Bronchial epithelial cell (primary cell): Measurements from ENCODE around the genes SDHAF2 and MYRF.

GRCh38 chr11:61153158-61153638 is 8.0 kb downstream of the VPS37C start:
- RRBS, 2 experiments, result no CpG with 5 or more reads among the region's 6 CpGs

DNA sequence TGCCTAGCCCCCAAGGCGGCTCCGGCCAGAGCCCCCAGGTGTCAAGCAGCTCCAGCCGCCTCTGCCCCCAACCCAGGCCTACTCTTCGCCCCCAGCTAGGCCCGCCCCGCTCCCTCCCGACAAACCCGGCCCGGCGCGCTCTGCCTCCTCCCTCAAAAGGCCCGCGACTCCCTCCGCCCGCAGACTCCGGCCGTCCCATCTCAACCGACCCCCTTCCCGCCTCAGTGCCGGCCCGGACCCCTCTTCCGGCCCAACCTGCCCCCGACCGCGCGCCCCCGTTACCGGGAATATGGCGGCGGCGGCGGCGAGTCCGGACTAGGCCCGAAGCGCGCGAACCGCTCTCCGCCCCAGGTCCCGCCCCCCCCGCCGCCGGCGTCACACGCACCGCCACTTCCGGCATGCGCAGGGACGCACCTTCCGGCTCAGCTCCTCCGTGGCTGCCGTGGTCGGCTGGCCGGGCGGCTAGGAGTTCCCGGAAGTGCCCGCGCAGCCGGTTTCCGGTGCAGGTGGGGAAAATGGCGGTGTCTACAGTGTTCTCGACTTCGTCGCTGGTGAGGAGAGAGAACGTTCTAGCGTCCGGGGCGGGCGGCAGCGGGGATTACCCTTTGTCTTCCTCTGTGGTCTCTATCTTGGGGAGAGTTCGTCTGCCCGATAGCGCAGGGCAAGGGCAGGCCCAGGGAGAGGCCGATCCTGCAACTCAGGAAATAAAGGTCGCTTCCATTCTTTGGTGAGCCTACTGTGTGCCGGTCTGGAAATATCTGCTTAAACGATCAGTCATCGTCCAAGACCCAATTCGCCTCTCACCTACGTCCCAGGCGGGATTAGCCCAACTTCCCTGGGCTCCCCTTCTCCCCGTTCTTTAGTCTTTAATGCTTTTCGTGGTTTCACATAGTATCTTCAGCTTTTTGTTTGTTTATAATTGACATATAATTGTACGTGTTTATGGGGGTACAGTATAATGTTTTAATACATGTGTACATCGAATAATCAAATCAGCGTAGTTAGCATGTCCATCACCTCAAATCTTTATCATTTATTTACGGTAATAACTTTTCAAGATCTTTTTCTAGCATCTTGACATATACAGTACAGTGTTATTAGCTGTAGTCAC is at the start of gene SDHAF2:
Gene SDHAF2, plus strand, starts transcription at position 493 of the 1,111 bp plus-strand sequence.
- RRBS, 2 experiments, result under 1 to 2% methylated on average over 29 to 34 of the region's 88 CpGs

- RRBS, 2 experiments, result no CpG with 5 or more reads among the region's 11 CpGs
Observed at GRCh38 chr11:61447969-61448444, 18.1 kb downstream of the SDHAF2 start.

- RRBS, 2 experiments, result no CpG with 5 or more reads among the region's 10 CpGs
Observed at GRCh38 chr11:61489931-61490788, 9.2 kb downstream of the PPP1R32 start.

GRCh38 chr11:61532635-61533141 is 24.1 kb downstream of the LRRC10B start:
- RRBS, 2 experiments, result no CpG with 5 or more reads among the region's 15 CpGs

DNA sequence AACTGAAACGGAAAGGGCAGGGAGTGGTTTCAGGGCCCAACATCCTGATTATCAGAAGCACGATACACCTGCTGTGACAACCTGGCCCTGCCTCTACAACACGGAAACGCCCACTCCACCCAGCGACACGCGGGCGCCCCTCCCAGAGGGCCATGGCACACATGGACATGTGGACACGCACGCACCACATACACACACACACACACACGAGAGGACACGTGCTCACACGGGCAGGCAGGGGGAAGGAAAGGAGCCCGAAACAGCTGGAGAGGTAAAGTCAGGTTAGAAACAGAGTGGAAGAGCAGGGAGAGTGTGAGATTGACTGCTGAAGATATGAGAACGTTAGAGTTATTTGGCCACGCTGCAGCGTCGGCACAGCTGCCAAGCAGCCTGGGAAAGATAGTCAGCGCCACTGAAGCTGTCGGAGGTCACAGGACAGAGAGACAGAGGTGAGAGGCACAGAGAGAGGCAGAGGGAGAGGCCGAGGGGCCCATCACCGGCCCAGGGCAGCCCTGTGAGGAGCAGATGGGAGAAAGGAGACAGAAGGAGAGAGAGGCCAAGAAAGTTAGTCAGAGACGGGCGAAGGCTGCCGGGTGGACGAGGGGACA is 26.2 kb downstream of the LRRC10B start:
- RRBS, 2 experiments, result 64 to 68% methylated on average over 4 of the region's 26 CpGs

DNA sequence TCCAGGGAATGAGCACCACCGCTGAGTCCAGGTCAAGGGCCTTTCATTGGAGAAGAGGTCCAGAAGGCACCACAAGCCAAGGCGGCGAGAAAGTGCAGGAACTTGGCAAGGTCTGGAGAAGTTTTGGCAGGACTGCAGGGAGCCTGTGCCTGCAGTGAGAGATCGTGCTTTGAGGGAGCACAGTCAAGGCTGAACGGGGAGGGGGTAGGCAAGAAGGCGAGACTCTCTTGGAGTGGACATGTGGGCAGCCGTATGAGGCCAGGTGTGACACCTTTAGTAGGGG is 30.4 kb downstream of the LRRC10B start:
- RRBS, 2 experiments, result no CpG with 5 or more reads among the region's 7 CpGs

DNA sequence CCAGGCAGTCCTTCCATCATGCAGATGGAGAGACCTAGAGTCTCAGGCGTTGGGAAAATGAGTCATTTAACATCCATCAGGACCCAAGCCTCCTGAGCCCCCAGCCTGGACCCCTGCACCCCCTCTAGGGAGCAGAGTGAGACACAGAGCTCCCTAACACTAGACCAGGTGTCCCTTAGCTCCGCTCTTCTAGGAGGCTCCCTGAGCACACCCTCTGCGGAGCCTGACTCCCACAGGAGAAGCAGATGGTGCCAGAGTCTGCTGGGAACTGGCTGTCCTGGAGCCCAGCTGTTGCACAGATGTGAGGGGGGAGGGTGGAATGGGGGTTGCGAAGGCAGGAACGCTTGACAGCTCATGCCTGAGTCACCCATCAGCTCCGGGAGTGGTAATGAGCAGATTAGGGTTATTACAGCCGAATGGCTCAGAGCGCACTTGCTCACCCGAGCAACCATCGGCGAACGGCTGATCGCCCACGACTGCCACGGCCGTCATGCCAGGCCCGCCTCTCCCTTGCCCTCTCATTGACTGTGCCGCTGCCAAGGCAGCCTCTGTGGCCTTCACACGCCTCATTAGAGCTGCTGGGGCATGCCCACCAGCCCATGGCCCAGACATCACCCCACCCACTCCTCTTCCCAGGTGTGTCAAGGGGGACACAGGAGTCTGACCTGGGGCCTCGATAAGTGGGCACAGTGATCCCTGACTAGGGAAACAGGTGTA is 22.2 kb upstream of the SYT7 start:
- RRBS, 2 experiments, result no CpG with 5 or more reads among the region's 20 CpGs

DNA sequence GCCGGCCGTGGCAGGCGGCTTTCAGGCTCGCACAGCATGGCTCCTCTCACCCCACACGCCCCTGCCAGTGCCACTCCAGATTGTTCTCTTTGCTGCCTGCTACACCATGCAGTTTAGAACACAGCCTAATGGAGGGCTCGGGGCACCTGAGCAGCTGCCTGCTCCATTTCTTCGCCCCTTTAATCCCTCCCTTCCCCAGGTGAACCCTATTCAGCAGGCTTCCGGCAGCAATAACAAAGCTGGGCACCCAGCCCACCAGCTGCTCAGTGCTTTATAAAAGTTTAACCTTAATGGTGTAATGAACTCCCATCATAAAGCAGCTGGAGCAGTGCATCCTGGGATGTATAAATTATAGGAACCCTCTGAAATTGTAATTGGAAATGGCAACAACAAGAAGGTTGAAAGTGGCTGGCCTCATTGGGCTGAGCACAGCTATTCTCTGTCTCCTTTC is 10.8 kb downstream of the DAGLA start:
- RRBS, 2 experiments, result no CpG with 5 or more reads among the region's 8 CpGs

GRCh38 chr11:61696977-61697592 is 16.9 kb downstream of the DAGLA start:
- RRBS, 2 experiments, result no CpG with 5 or more reads among the region's 11 CpGs

DNA sequence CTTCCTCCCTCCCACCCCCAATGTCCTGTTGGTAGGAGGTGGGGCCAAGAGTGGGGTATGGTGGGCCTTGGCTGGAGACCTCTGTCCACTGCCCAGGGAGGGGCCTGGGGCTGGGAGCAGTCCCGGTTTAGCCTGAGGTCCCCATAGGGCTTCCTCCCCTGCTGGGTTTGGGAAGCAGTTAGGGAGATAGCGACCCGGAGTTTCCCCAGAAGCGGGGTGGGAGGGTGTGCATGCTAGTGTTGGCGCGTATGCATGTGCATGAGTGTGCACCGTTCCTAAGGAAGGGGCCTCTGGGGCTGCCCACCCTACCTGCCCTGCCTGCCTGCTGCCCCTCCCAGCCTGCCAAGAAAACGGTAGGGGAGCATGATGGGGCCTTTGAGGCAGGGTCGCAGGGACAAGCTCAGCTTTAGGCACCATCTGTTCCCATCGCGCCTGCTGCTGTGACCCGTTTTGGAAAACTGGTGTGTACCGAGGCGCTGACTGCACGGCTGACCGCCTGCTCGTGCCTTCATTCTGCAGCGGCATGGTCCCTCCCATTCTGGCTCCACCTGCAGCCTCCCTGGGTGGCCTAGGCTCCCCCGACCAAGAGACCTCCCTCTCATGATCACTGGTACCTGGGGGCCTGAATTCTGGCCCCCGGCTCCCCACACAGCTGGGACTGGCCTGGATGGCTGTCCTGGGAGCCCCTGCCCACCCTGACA is 6.8 kb upstream of the MYRF start:
- RRBS, 2 experiments, result 60 to 70% methylated on average over 3 of the region's 20 CpGs

GRCh38 chr11:61752228-61752867 is at the start of gene MYRF:
Gene MYRF, plus strand, starts transcription at chr11:61752636.
- RRBS, 2 experiments, result 2% methylated on average over 27 to 46 of the region's 88 CpGs

GRCh38 chr11:61756403-61757204 is 4.2 kb downstream of the MYRF start:
- RRBS, 2 experiments, result no CpG with 5 or more reads among the region's 10 CpGs

- RRBS, 2 experiments, result no CpG with 5 or more reads among the region's 2 CpGs
Observed at GRCh38 chr11:61772644-61772930, 19.8 kb downstream of the TMEM258 start.

DNA sequence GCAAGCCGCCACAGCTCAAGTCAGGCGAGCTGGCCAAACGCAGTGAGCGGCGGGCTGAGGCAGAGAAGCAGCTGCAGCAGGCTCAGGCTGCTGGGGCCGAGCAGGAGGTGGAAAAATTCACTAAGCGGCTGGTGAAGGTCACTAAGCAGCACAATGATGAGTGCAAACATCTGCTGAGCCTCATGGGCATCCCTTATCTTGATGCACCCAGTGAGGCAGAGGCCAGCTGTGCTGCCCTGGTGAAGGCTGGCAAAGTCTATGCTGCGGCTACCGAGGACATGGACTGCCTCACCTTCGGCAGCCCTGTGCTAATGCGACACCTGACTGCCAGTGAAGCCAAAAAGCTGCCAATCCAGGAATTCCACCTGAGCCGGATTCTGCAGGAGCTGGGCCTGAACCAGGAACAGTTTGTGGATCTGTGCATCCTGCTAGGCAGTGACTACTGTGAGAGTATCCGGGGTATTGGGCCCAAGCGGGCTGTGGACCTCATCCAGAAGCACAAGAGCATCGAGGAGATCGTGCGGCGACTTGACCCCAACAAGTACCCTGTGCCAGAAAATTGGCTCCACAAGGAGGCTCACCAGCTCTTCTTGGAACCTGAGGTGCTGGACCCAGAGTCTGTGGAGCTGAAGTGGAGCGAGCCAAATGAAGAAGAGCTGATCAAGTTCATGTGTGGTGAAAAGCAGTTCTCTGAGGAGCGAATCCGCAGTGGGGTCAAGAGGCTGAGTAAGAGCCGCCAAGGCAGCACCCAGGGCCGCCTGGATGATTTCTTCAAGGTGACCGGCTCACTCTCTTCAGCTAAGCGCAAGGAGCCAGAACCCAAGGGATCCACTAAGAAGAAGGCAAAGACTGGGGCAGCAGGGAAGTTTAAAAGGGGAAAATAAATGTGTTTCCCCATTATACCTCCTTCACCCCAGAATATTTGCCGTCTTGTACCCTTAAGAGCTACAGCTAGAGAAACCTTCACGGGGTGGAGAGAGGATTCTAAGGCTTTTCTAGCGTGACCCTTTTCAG is 3.2 kb downstream of the FEN1 start:
- RRBS, 2 experiments, result 77 to 84% methylated on average over 2 of the region's 28 CpGs

DNA sequence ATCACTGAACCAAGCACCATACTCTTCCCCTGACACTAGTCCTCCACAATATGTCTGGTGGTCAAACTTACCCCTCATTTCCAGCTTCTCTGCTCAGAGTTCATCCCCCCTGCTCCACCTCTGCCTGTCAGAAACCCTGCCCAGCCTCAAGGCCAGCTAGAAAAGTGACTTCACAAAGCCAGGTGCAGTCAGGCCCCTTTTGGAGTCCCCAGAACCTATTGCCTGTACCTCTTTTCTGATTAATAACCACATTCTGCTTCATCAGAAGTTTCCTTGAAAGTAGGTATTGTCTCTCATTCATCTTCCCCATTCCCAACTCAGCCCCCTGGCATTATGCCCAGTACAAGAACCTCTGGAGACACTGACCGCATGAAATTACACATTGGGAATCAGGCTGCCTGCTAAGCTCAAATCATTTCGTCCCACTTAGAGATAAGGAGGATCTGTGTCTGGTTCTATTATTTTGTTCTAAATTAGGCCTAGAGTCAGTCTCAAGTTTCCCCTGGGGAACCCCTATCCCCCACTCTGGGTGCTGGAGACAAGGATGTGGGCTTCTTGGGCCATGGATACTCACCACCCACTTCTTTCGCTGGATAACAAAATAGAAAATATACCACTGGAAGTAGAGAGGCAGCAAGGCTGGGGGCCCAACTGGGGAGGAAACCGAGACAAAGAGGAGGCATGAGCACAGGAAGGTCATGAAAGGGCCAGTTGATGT is 11.6 kb downstream of the FEN1 start:
- RRBS, 2 experiments, result no CpG with 5 or more reads among the region's 4 CpGs

DNA sequence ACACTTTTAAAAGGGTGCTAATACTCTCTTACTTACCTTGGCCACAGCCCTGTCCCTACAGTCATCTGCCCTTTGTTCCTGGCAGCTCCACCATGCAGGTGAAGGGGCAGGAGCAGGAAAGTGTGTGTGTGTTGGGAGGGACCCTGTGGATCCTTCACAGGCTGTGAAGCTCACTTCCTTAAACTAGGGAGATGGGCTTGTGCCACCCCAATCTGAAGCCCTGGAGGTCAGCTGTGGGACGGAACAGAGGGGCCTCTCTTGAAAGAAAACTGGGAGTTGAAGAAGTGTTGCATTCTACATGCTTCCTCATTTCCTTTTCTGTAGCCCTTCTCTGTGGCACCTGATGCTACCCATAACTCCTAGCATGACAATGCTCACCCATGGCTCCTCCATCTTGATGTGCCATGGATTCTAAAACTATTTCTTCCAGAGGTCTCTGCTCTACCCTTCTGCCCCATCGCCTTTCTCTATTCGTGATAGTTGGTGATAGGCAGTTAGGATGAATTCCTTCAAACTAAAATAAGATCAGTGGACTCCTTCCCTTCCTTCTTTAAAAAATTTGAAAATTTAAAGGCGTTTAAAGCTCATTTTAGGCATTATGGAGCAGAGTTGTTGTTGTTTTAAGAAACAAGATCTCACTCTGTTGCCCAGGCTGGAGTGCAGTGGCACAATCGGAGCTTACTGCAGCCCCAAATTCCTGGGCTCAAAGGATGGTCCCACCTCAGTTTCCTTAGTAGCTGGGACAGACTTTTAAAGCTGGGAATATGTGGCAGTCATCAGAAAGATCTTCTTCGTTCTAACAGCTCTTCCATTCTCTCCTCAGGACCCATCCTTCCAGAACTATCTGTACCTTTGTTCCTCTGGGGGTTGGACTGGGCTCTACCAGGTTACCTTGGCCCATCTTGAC is 11.4 kb downstream of the FADS1 start:
- RRBS, 2 experiments, result no CpG with 5 or more reads among the region's 6 CpGs

DNA sequence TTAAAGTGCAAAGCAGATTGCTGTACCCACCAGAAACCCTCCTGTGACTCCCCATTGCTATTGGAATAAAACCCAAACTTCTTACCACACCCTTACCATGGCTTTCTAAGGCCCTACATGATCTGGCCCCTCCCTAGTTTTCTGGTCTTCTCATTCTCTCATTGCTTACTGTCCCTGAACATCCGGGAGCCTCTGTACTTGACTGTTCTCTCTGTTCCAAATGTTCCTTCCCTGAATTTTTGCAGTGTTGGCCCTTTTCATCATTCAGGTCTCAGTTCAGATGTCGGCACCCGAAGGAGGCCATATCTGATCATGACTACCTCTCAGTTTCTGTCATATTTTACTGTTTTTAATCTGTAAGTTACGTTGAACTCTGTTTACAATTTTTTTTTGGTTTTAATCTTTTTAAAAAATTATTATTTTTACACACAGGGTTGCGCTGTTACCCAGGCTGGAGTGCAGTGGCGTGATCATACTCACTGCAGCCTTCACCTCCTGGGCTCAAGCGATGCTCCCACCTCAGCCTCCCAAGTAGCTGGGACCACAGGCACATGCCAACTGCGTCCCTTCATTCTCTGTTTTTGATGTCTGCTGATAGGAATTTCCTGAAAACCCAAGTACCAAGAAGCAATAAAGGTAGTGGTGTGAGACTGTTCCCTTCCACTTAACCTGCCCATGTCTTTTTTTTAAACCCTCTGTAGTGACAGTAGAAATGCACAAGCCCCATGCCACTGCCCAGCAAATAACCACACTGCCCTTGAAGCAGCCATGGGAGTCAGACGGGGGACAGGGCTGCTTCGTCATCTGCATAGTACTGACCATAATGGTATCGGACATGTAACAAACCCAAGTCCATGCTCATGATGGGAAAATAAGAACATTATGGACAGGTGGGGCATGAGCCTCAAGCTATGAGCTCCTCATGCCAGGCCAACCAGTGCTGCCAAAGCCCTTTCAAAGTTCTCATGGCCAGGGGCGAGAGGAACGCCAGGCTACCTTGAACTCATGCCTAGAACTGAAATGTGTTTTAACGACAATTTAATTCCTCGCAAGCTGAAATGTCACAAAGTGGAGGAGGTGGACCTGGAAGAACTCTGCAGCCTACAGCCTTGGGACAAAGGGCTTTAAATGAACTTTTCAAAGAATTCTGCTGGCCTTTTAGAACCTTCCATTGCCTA is 7.5 kb downstream of the FADS1 start:
- RRBS, 2 experiments, result no CpG with 5 or more reads among the region's 15 CpGs

GRCh38 chr11:61810575-61811219 is 6.1 kb downstream of the FADS1 start:
- RRBS, 2 experiments, result no CpG with 5 or more reads among the region's 8 CpGs

GRCh38 chr11:61826392-61826825 is 1.7 kb upstream of the FADS2 start:
- RRBS, 2 experiments, result no CpG with 5 or more reads among the region's 3 CpGs